Calu3 (cell line): Measurements from ENCODE around the genes PABPC5, FAM133A, ARMCX1, GPRASP2, BEX4 and TCEAL5.

GRCh38 chrX:91434330-91435280 lies at the start of gene PABPC5:
Gene PABPC5 (plus strand): TSS chrX:91434839.
- PRO-cap = no peak

DNA sequence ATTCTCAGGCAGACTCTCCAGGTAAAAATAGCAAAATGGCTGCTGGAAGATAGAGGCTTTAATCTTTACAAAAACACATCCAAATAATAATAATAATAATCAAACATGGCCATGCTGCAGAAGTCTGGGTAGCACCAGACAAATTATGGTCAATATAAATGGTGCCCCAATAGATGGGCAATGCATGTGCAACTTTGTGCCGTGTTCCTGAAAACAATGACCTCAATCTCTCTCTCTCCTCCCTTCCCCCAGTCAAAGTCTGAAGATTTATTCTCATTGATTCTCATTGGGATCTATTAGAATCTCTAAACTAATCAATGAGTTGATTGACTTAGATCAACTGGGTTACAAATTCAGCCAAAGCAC lies 344.4 kb downstream of the NAP1L3 start:
- PRO-cap = no peak

DNA sequence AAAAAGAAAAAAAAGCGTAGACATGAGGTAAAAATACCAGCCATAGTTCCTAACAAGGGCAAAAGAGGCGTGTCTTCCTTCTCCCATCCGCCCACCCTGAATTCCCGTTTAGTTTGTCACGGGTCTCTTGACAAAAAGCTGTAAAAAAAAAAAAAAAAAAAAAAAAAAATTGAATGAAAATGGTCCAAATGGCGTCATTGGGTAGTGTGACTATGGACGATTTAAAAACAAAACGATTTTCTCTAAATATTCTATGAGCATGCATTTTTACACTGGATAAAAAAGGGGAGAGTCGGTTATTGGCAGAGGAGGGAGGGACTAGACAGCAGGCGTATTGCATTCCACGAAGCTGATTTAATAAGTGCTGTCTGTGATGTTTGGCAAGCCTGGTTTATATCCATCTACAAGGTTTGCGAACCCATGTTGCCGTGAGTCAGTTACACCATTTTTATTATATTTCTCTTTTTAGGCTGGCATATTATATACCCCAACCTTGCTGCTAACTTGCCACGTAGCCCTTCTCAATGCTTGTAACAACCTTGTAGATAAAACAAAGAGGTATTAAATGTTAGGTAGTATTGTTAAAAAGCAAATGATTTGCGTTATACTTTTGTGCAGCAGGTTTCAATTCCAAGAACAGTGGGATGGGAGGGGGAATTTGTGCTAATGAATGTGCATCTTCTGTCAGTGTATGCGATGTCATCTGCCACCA lies at the start of gene FAM133A:
TSS of gene FAM133A (plus strand) at position 360 of the 712 bp plus-strand sequence.
- PRO-cap = no peak

DNA sequence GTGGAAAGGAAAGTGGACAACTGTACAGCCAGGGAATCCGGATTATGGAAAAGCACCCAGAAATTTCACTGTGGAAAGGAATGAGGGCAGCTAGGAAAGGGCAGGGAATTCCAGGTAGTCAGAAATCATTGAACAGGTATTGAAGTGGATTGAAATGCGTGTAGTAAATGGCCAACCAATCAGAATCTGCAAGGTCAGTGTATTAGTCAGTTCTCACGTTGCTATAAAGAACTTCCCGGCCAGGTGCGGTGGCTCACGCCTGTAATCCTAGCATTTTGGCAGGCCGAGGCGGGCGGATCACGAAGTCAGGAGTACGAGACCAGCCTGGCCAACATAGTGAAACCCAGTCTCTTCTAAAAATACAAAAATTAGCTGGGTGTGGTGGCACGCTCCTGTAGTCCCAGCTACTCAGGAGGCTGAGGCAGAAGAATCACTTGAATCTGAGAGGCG lies 219.5 kb upstream of the DIAPH2 start:
- PRO-cap = no peak

DNA sequence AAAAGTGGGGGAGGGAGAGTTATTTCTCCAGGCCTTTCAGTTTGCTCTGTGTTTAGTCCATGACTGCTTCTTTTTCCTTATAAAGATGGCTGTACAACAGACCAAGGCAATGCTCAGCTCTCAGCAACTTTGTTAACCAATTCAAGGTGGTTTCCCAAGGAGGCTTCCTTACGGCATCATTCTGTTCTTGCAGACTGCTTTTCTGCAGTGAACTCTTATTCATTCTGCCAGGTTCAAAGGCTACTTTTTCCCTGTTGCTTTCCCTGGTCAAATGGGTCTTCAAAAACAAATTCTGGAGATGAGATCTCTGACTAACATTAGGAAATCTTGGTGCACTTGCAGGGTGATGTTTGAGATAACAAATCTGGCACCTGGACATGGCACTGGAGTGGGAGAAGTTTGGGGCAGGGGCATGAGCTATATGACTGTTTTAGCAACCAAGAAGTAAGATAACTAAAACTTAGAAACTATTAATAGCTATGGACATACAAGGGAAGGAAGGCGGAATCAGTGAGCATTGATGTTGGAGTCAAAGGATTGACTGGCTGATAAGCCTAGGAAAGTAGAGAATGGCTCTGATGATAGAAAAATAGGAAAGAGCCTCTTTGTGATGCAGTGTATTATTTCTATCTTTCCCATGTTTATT lies 129.8 kb downstream of the RPA4 start:
- PRO-cap = no peak

- PRO-cap = no peak
Observed at GRCh38 chrX:97157988-97158573, 274.4 kb downstream of the RPA4 start.

- PRO-cap = no peak
Observed at GRCh38 chrX:97482203-97482555, 598.5 kb downstream of the RPA4 start.

DNA sequence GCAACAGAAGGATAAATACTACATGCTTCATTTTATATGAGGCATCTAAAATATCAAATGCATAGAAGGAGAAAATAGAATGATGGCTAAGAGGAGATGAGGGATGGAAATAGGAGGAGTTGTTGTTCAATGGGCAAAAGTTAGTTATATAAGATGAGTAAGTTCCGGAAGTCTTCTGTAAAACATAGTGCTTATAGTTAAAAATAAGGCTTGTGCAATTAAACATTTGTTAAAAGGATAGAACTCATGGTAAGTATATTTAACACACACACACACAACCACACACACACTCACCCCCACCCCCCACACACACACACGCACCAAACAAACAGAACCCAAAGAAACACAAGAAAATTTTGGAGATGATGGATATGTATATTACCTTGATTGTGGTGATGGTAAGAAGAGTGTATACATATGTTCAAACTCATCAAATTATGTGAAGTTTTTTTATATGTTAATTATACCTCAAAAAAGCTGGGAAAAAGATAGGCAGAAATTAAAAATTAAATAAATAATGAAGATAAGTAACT lies 1343.4 kb downstream of the PCDH19 start:
- PRO-cap = no peak

GRCh38 chrX:100649509-100650279 lies 5.7 kb downstream of the SRPX2 start:
- PRO-cap = bidirectional peak, plus-strand start at chrX:100649701, minus-strand start at chrX:100649553

GRCh38 chrX:100746324-100746795 lies 14.4 kb upstream of the SYTL4 start:
- PRO-cap = no peak

GRCh38 chrX:101410449-101411022 lies 2.5 kb downstream of the HNRNPH2 start:
- PRO-cap = no peak

DNA sequence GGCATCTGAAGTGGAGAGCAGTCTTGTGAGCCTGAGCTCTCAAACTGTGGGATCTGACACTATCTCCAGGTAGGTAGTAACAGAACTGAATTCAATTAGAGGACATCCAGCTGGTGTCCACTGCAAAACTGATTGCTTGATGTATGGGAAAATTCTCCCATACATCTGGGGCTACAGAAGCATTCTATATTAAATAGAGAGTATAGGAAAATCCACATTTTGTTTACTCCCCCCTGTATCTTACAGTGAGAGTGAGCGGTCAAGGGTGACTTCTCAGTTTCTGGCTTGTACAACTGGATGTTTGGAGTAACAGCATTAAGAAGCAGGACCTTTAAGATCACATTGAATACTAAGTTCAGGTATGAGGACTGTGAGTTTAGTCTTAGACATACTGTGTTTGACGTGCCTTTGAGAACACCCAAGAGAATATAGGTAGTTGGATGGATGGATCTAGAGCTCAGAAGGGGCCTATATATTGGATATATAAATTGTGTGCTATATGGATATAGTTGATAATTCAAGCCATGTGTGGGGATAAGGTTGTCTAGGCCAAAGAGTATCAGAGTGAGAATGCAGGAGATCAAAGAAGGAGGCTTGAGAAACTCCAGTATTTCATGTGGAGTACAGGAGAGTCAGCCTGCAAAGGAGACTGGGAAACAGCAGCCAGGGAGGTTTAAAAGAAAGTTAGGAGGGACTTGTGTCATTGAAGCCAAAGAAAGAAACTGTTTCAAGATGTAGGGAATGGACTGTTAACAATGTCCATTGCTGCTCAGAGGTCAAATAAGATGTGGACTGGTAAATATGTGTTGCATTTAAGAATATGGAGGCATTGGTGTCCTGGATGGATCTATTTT lies 16.7 kb downstream of the HNRNPH2 start:
- PRO-cap = no peak

DNA sequence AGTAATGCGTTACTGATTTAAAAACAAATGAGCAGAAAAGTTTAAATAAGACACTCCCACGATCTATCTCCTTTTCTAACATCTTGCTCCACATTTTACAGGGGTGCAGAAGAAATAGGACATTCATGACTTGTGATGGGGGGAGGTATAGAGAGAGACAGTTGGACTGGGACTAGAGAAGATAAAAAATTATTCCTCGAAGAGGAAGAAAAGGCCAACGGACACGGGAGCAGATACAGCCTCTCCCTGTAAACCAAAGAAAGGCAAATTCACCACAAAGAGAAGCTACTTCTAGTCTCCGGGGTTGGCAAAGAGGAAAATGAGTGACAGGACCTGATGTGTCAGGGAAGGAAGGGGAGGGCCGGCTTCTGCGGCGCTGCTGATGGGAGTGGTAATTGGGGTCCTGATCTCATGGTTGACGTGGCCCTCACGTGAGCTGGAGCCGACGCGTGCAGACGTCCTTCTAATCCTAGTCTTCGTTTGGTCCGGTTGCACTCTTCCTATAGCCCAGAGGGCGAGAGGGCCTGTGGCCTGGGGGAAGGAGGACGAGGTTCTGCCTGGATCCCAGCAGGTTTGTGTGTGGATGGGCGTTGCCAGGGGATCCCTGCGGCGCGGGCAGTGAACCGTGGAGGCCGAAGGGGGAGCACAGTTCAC lies at the start of gene ARMCX1:
TSS of gene ARMCX1 (plus strand) at position 458 of the 654 bp plus-strand sequence.
- PRO-cap = unidirectional peak, plus-strand start at position 430 of the sequence

DNA sequence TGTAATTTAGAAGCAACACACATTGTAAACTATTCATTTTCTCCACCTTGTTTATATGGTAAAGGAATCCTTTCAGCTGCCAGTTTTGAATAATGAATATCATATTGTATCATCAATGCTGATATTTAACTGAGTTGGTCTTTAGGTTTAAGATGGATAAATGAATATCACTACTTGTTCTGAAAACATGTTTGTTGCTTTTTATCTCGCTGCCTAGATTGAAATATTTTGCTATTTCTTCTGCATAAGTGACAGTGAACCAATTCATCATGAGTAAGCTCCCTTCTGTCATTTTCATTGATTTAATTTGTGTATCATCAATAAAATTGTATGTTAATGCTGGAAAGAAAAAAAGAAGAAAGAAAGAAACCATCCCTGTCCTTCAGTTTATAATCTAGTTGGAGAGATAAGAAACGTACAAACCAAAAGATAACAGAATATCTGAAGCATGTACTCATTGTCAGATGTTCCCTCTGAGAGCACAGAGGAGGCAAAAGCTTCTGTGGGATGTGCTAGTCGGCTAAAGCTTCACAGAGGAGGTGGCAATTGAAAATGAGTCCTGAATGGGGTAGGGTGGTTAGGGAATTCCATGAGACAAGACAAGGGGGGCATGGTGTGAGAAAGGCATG lies 3.3 kb downstream of the ARMCX3 start:
- PRO-cap = no peak

- PRO-cap = no peak
Observed at GRCh38 chrX:101780355-101780762, 120.7 kb upstream of the ARMCX2 start.

DNA sequence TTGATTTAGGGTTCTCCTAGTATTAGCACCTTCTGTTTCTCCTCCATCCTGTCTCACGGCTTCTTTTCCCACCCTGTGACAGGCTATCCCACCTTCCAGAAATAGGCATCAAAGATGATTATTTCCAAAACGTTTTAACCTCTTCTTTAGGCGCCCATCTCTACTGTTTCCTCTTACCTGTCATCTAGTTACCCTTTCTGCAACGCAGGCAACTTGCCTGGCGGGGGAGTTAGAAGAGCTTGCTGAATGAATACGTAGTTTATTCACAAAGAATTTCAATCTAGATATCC lies 960 bp downstream of the BEX5 start:
- PRO-cap = no peak

GRCh38 chrX:102711694-102712598 lies at the start of gene GPRASP2:
Gene GPRASP2 (plus strand): TSS chrX:102712448.
- PRO-cap = unidirectional peak, plus-strand start at chrX:102712477

- PRO-cap = no peak
Observed at GRCh38 chrX:103214707-103215405, at the start of gene BEX4. Gene BEX4 (plus strand): TSS chrX:103215108.

DNA sequence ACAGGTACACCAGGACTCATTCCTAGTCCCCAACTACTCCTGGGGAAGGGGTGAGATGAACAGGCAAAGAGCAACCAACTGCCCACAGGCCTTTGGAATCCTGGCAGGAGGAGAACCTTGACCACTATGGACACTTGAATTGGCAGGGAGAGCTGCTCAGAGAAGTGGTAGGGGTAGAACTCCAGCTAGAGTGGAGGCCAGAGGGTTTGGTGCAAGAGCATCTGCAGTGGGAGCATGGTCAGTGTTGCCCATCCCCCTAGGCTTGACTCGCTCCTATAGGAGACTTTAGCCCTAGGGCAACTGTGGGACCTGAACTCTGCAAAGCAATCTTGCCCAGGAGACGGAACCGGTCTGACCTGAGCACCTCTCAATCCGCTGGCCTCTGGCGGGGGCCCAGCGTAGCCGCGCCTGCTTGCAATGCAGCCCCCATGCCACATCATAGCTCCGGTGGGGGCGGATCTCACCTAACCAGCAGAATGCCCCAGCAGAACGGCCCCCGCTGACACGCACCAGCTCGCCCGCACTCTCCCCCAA lies 5.5 kb downstream of the BEX4 start:
- PRO-cap = no peak

GRCh38 chrX:103276460-103277113 lies at the start of gene TCEAL5:
Gene TCEAL5 (minus strand): TSS chrX:103276750.
- PRO-cap = no peak